Airway epithelial cell (primary cell): ENCODE measurements around a stretch of chr1.

- RAMPAGE, long total RNA: no peak
Observed at GRCh38 chr1:213014504-213015357, 936 bp downstream of the ANGEL2 start.

- RAMPAGE, long total RNA: no peak
Observed at GRCh38 chr1:213582486-213582728, 405.4 kb upstream of the PROX1 start.

- RAMPAGE, long total RNA: no peak
Observed at GRCh38 chr1:213984268-213984911, 3.4 kb upstream of the PROX1 start.

DNA sequence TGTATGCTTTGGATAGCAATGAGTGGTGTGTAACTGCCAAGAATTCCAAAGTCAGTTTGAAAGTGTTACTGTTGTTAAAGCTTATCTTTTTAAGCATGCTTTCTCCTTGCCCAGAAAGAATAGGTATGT is 2.8 kb downstream of the PROX1 start:
- RAMPAGE, long total RNA: no peak

GRCh38 chr1:214281319-214282251 is 626 bp downstream of the SMYD2 start:
- RAMPAGE, long total RNA: no peak

GRCh38 chr1:214355839-214356782 is 75.2 kb downstream of the SMYD2 start:
- RAMPAGE, long total RNA: no peak

DNA sequence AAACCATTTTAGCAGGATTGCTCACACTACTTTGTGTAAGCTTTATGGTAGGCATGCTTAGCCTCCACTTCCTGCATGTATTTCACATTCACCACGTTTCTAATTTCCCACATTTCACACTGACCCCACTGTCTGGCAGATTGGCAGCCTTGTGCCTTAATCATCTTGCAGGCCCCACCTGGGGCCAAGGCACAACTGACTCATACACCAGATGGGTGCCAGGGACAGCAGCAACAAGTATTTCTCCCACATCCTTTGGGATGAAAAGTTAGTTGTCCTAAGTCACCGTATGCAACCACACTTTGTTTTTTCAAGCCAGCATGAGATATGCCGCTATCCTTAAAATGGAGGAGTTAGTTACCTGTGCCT is 21.2 kb upstream of the CENPF start:
- RAMPAGE, long total RNA: no peak

DNA sequence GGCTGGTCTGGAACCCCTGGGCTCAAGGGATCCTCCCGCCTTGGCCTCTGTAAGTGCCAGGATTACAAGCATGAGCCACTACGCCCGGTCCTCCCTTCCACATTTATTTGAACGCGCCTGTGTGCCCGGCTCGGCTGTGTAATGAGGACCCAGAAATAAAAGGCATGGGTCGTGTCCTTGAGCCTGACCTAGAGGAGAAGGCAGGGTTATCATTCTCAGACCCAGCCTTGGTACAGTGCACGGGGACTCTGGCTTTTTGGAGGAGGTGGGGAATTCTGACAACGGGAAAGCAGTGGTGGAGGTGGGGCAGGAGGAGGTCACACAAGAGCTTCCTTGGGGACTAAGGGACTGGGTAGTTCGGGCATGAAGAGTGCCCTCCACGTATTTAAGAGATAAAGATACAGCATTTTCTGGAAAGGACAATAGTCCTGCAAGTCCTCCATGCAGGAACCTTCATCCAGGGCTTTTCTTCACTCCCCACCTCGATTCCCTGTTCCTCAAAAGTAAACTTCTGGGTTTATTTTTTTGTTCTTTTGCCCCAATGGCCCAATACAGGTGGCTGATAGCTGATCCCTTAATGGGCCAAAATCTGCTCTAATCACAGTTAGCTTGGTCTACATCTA is 989 bp downstream of the CENPF start:
- RAMPAGE, long total RNA: no peak

- RAMPAGE, long total RNA: no peak
Observed at GRCh38 chr1:215640421-215641240, 73.5 kb downstream of the KCTD3 start.

GRCh38 chr1:215645081-215645624 is 78.0 kb downstream of the KCTD3 start:
- RAMPAGE, long total RNA: no peak

DNA sequence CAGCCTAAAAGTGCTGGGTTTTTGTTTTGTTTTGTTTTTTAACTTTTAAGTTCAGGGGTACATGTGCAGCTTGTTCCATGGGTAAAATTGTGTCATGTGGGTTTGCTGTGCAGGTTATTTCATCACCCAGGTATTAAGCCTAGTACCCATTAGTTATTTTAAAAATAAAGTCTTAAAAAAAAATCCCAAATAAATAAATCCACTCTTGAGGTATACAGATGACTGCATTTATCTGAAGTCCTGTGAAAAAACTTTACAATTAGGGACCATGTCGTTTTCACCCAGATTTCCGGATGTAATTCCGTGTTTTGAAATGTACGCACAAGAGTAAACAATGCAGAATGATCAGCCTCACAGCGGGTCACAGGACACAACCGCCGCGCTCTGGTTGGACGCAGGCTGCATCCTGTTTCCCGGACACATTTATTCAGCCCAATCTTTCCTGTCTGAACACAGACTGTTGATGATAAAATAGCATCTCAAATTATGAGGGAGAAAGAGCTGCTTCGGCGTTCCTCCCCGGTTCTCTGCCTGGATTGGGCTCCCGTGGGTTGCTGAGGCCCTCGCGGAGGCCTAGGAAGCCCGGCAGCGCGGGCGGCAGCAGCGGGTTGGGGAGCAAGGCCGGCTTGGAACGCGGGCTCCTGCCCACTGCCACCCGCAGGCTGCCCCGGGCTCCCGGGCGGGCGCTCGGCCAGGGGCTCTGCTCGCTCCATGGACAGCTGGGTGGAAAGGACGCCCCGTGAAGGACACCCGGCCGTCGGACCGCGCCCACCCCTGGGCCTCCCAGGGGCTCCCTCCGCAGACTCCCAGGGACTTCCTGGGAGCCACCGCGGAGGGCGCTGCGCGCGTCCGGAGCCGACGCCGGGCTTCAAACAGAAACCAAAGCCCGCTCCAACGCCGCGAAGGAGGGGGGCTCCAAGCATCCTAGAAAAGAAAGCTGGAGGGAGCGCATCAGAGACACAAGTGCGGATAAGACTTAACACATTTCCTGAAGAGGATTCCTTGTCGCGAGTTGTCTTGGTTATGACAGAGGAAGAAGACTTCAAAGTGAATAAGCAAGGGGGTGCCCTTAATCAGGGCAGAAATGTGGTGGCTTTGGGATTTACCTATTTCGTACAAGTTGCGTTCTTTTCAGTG is 122.4 kb downstream of the ESRRG start:
- RAMPAGE, long total RNA: no peak

DNA sequence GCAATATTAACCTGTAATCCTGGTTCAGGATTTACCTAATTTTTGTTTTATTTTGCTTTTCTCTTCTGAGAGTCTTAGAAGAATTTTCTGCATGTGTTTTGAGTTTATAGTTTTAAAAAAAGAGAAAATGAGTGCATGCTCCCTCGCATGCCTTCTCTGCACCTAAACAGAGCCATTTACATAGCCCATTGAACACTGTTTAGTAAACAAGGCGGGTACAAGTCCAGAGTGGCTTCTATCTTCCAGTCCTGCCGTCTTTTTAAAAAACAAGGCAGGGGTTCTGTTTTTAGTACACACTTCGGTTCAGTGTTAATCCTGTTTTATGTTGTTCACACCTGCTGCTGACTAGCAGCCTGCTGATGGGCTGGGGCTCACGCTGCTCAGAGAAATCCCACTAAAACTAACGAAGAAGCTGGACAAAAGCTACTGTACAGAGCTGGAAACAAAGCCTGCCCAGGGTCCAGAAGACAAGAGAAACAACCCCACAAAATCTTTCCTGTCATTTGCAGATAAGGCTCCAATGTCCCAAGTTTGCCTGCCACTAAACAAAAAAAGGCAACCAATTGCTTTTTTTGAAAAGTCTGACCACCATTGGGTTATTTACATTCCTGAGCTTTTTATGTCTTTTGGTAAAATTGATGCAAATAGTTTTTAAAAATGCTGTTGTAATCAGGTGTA is 13.2 kb downstream of the ESRRG start:
- RAMPAGE, long total RNA: no peak

- RAMPAGE, long total RNA: no peak
Observed at GRCh38 chr1:217076731-217077417, 353.6 kb upstream of the ESRRG start.

GRCh38 chr1:217135404-217136154 is 412.4 kb upstream of the ESRRG start:
- RAMPAGE, long total RNA: no peak

- RAMPAGE, long total RNA: no peak
Observed at GRCh38 chr1:217139598-217140015, 416.4 kb upstream of the ESRRG start.

- RAMPAGE, long total RNA: no peak
Observed at GRCh38 chr1:218156440-218157138, 128.5 kb upstream of the RRP15 start.

DNA sequence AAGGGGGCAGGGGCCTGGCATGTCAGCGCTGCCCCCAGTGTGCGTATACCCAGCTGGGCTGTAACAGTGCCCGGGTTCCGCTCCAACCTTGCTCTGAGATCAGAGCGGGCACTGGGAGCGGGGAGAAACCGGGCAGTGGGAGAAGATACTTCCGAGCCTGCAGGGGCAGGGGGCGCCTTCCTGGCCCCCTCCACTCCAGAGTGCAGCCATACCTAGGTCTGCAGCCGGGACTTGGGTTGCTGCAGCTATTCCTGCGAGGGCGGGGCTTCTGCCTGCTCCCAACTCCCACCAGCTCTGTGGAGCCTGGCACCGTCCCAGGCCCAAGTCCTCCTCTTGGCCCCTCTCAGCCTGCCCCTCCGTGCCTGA is 21.4 kb upstream of the TGFB2 start:
- RAMPAGE, long total RNA: no peak

- RAMPAGE, long total RNA: no peak
Observed at GRCh38 chr1:218348093-218348429, 2.9 kb downstream of the TGFB2 start.

DNA sequence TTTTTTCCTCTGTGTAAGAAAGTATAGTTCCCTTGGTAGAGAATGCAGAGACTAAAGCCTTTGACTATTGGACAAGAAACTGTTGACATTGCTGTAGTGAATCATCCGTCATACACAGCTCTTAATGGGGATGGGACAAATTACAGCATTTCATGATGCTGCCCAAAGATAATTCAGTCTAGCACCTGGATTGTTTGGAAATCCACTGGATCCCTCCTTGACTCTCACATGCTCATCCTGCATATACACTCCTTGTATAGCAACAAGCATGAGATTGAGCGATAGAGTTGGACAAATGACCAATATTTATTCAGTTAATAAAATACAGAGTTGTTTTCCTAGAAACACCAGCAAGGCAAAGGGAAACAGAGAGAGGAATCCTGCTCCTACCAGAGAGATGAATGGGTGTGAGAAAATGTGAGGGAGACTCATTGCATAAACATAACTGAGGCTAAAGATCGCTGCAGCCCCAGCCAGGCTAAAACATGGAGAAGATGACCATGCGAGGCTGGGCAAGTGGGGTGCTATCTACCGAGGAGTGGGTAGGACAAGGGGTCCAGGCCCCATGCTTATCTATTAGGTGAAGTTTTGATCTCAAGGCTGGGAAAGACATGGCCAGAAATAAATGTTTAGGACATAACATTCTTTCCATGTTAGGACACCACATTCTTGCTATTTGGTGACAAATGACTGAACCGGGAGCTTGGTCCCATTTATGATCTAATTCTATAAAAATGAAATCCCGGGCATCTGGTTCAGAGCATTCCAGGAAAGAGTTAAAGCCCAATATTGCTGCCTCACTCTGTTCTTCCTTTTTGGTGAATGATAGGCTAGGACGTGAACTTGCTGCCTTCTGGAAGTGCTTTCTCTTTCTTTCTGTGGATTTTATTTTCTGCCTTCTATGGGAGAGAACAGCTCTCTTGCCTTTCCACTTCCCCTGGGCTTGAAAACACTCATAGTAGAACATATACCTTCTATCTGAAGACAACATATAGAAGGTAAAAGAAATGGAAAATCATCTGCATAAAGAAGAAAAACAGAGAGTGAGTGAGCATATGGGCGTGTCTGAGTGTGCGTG is 153.3 kb downstream of the TGFB2 start:
- RAMPAGE, long total RNA: no peak

- RAMPAGE, long total RNA: no peak
Observed at GRCh38 chr1:219757792-219758162, 144.9 kb upstream of the ZC3H11B start.